Fibroblast of villous mesenchyme (primary cell): ENCODE results near the gene PLK5.

- CAGE, long polyA plus RNA: no peak
Measured at GRCh38 chr19:1469357-1469799, 9.6 kb downstream of the C19orf25 start.

DNA sequence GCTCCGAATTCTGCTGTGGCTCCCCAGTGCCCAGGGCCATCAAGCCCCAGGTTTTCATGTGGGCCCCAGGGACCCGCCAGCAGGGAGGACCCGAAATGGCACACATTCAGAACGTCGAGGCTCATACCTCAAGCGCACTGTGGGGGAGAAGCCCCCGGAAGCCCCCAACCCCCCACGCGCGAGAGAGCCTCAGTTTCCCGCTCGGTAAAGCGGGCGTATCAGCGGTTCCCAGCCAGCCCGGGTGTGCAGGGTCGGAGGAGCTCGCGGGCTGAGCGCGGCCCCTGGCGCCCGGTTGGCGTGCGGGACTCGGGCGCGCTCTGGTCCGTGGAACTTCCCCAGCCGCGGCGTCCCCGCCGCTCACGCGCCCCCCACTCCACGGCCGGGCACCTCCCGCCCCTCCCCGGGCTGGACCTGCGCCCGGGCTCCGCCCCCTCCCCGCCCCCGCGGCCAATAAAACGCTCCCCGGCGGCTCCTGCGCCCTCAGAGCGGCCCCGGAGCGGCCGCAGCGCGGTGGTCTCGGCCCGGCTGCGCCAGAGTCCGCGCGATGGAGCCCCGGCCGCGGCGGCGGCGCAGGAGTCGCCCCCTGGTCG, at the start of gene PLK5:
Gene PLK5 (plus strand): TSS at position 483 of the 590 bp plus-strand sequence.
- CAGE, long polyA plus RNA: no peak

DNA sequence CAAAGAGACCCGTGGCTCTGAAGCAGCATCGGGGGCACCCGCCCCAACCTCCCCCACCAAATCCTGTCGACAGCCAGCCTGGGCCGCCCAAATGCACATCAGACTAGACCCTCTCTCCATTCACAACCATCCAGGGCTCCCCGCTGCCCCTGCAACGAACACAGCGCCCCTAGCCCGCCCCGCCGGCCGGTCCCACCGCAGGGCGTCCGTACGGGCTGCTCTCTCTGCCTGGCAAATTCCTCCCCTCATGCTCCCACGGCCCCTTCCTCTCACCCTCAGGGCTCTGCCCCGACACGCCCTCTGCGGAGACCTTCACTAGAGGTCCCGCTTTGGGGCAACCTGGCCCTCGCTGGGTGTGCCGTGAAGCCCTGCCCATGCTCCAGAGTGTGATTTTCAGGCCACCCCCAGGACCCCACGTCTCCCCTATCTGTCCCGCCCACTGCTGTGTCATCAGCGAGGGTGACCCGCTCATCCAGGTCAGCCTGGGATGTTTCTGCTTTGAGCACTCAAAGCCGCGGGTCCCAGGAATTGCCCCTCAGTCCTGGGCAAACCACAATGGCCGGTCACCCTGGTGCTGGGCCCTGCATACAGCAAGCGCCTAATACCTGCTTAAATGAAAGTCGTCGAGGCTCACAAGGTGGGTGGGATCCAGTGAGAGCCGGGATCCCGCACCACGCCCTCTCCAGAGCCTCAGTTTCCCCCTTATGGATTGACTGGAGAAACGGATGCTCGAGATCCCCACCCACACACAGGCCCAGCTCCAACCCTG, 6.9 kb downstream of the TCF3 start:
- CAGE, long polyA plus RNA: no peak

- CAGE, long polyA plus RNA: no peak
Measured at GRCh38 chr19:1646511-1646934, 5.9 kb downstream of the TCF3 start.

DNA sequence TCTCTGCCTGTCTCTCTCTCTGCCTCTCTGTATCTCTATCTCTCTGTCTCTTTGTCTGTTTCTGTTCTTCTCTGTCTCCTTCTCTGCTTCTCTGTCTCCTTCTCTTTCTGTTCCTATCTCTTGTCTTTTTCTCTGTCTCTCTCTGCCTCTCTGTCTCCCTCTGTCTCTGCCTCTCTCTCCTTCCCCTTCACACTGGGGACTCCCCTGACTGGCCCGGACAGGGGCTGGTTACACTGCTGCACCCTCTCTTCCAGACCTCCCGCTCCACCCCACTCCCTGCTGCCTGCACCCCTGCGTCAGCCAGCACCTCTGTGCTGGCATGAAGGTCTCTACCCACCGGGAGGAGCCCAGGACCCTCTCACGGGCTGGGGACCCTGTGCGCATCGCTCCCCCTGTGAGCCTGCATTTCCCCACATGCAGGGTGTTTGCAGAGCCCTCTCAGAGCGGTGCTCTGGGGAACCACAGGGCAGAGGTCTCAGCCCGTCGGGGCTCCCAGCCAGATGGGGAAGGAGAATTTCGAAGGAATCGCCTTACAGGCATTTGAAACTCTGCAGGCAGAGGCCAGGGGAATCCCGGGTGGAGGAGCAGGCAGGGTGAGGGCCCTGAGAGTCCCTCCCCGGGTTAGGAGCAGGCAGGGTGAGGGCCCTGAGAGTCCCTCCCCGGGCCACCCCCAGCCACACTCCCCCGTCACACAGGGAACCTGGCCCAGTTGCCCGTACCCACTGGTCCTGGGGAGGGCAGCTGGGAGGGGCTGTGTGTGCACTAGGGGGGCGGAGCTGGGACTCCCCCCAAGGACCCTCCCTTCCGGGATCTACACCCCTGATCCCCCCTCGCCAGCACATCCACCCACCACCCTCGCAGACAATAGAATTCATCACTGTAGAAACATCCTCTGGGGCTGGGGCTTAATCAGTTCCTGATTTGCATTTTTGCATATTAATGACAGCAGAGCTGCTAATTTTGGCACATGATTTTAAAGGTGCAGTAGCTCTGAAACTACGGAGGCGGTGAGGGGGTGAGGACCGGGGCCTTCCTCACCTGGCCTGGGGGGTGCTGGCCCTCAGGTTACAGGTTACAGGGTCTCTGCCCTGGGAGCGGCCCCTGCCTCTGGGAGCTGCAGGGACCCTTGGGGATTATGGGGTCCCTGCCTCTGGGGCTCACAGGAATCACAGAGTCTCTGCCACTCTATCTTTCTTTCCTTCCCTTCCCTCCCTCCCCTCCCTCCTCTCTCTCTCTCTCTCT, 16.3 kb upstream of the TCF3 start:
- CAGE, long polyA plus RNA: no peak

- CAGE, long polyA plus RNA: no peak
Measured at GRCh38 chr19:1725457-1726056, 27.7 kb upstream of the ONECUT3 start.

GRCh38 chr19:1747069-1747577, 6.2 kb upstream of the ONECUT3 start:
- CAGE, long polyA plus RNA: no peak

GRCh38 chr19:1830572-1831324, 17.5 kb downstream of the REXO1 start:
- CAGE, long polyA plus RNA: no peak

DNA sequence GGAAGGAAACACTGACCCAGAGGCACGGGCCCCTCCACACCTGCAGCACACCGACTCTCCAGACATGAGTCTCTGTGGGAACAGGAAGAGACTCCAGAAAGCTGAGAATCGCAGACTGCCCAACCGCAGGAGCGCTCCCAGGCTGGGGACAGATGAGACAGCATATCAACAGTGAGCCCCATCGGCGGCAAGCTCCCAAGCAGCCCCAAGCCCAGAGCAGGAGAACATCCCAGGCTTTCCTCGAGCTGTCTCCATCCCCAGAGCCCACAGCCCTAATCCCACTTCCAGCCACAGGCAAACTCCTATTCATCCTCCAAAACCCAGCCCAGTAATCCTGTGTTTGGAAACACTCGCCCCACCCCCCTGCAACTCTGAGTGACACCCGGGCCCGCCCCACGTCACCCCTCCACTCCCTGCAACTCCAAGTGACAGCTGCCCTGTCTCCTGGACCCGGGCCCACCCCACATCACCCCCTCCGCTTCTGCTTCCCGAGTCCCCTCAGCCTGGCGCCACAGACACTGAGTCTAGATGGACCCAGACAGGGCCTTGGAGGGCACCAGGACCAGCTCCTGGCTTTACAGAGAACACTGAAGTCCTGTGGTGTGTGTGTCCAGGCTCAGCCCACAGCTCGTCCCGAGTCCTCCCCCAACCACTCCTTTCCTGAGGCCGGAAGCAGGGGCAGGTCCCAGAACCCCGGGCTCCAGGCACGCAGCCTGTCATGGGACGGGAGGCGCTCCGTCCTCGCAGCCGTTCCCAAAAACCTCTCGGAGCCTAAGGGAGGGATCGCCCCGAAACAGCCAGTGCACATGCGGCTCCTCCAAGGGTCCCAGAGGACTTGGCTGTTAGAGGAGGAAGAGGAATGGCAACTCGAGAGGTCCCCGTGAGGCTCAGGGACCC, 7.8 kb downstream of the REXO1 start:
- CAGE, long polyA plus RNA: start-site peak on the plus strand centred at position 700 of the sequence, 39 bp wide, 27 and 35 reads in 2 replicates

DNA sequence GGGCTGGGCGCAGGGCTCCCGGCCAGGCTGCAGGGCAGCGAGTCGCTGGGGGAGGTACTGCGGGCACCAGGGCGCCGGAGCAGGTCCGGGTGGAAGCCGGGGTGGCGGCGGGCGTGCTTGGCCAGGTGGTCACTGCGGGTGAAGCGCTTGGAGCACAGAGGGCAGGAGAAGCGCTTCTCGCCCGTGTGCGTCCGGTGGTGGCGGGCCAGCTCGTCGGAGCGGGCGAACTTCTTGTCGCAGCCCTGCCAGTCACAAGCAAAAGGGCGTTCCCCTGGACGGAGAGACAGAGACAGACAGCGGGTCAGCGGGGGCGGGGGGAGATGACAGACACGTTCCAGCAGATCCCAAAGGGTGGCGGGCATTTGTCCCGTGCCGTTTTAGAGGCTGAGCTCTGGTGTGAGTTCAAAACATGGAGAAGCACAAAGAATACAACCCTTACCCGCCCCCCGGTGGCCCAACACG, 6.2 kb upstream of the REXO1 start:
- CAGE, long polyA plus RNA: no peak

- CAGE, long polyA plus RNA: no peak
Measured at GRCh38 chr19:1859182-1859871, 4.1 kb downstream of the KLF16 start.

DNA sequence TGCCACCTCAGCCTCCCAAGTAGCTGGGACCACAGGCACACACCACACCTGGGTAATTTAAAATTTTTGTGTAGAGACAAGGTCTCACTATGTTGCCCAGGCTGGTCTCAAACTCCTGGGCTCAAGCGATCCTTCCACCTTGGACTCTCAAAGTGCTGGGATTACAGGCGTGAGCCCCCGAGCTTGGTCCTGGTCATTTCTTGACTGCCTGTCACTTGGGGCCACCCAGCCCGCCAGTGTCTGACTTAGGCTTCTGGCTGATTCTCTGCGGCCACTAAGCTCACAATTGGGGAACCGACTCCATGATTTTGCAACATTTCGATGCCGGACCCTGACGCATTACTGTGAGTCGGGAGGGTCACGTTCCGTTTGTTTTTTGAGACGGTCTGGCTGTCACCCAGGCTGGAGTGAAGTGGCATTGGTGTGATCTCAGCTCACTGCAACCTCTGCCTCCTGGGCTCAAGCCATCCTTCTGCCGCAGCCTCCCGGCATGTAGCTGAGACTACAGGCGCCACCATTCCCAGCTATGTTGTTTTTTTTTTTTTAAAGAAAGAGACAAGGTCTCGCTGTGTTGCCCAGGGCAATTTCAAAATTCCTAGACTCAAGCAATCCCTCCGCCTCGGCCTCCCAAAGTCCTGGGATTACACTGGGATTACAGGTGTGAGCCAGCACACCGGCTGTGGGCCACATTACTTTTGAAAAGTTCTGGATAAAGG, 3.3 kb upstream of the ADAT3 start:
- CAGE, long polyA plus RNA: no peak

DNA sequence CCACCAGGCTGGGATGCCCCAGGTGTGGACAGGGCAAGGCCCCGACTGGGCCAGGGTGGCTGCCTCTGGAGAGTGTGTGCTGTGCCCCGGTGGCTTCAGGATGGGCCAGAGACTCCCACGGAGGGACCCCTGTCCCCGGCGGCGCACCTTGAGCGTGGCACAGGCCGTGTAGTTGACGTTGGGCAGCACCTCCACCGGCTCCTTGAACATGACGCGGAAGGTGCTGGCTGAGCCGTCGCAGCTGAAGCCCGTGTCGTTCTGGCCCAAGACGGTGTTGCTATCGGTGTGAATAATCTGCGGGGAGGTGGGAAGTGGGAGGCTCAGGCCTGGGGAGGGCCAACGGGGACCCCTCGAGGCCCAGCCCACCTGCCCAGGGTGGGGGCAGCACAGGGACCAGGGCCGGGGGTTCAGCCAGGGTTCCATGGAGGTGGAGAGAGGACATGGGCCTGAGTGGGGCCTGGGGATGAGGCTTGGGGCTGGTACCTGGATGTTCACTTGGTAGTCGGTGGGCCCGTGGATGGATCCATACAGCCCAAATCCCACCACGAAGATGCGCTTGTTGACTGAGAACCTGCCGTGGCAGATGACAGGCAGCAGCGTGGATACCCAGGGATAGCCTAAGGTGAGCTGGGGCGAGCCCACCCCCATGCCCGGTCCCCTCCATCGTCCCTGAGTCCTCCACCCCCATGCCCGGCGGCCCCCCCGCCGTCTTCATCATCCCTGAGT, 28.7 kb downstream of the BTBD2 start:
- CAGE, long polyA plus RNA: no peak

- CAGE, long polyA plus RNA: no peak
Measured at GRCh38 chr19:2034663-2035345, 16.2 kb downstream of the MKNK2 start.

GRCh38 chr19:2044881-2045929, 5.8 kb downstream of the MKNK2 start:
- CAGE, long polyA plus RNA: no peak

GRCh38 chr19:2087044-2087537, 9.0 kb downstream of the MOB3A start:
- CAGE, long polyA plus RNA: no peak

DNA sequence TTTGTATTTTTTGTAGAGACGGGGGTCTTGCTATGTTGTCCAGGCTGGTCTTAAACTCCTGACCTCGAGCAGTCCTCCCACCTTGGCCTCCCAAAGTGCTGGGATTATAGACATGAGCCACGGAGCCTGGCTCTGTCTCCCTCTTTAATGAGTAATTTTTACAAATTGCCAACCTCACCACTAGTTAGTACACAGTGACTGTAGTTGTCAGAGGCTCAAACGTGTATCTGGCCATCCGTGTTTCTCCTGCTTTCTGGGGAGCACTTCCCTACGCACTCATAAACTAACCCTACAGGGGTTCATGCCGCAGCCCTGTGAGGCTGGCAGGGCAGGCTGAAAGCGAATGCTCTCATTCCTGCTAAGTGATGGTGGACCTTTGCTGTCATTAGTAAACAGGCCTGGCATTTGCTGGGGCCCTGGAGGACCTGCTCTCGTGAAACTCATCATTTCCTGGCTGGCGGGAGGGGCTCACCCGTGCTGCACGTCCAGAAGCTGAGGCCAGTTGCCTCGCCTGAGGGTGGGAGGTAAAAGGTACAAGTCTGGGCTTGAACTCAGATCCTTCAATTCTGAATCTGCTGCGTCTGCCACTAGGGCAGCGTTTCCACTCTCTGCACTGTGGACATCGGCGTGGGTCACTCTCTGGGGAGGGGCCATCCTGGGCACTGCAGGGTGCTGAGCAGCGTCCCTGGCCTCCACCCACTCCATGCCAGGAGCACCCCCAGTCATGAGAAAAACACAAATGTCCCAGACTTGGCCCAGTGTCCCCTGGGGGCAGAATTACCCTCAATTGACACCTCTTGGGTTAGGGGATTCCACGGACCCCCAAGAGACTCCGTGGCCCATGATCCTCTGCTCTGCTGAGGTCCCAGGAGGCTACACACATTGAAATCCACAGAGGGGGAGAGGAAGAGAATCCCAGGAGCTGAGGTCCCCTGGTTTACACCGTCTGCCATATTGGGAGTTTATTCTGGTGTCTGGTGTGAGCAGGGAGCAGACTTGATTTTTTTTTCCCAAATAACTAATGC, 7.0 kb downstream of the MOB3A start:
- CAGE, long polyA plus RNA: no peak

GRCh38 chr19:2149722-2150836, 1.3 kb downstream of the AP3D1 start:
- CAGE, long polyA plus RNA: no peak

DNA sequence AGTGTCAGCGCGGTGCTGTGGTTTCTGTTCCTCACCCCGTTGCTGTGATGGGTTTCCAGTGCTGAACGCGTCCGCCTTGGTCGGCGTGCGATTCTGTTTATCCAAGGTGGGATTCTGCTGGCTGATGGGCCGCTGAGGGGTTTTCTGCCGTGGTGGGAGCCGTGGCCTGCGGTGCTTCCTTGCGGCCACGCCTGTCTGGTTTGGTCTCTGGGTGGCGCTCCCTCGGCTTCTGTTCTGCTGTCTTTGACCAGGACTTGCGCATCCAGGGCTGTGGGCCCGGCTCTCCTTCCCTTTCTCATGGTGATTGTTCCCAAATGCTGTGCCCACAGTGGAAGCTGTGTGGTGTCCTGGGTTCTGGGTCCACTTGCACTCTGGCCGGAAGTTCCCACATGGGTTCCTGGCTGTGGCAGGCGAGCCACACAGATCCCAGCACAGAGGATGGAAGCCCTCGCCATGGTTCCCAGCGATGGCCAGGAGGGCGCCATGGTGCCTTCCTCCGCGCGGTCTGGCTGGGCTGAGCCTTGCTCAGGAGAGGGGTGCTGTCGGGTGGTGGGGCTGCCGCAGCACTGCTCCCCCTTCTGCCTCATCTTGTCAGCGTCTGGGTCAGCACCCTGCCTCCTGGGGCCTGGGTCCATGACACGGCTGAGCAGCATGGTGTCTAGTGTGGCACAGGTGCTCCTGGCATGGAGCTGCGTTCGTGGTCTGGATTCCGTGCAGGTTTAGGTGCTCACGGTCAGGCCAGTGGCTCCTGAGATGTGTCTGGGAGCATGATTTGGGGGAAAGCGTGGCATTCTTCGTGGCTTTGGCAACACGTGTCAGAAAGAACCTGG, 33.4 kb downstream of the DOT1L start:
- CAGE, long polyA plus RNA: no peak

GRCh38 chr19:2243759-2244140, 5.4 kb upstream of the AMH start:
- CAGE, long polyA plus RNA: no peak